Measurements from ENCODE around the genes SLFN13, RASL10B, LYZL6, CCL3, TBC1D3I and ZNHIT3.

- PRO-cap: no peak
Measured at GRCh38 chr17:35132096-35132444, 10.0 kb downstream of the NLE1 start.

DNA sequence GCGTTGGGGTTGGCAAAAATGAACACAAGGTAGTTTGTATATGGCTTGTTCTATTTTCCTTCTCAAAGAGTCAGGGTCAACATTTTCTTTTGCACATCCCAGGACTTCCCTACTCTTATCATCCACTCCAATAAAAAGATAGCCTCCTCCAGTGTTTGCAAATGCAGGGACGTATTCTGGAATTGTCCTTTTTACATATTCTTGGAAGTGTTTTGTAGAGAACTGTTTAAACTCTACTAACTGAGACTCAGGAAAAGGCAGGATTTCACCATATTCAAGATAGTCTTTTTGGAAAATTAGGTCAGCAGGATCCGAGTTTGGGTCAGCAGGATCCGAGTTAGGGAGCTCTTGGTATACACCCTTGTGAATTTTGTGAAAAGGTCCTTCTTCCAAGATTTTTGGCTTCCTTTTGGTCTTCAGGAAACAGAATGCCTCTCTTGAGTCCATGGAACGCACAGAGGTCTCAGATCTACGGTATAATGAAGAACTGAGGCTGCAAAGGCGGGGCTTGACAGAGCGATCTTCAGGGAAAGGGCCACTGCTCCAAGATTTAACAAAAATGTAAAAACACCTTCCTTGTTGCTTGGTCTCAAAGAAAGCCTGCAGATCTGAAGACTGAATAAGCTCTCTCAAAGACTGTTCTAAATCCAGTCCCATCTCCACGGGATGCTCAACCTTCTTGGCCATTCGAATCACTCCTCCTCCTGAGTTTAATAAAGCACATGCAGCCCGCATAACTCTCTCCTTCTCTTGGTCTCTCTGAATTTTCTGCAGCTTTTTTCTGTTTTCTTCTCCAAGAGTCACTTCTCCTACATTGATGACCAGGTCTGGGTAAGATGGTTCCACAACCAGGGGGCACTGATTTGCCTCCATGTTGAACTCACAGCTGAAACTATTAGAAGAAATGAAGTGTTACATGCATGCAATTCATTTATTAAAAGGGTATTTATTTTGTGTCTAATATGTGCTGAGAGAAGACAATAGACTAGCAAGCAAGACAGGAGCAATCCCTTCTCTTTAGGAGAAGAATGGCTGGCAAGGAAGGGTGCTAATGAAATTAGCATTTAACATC is 10.2 kb downstream of the SLFN11 start:
- PRO-cap: no peak

GRCh38 chr17:35448115-35449086 is at the start of gene SLFN13:
SLFN13 (minus strand) TSS chr17:35448766.
- PRO-cap: no peak

DNA sequence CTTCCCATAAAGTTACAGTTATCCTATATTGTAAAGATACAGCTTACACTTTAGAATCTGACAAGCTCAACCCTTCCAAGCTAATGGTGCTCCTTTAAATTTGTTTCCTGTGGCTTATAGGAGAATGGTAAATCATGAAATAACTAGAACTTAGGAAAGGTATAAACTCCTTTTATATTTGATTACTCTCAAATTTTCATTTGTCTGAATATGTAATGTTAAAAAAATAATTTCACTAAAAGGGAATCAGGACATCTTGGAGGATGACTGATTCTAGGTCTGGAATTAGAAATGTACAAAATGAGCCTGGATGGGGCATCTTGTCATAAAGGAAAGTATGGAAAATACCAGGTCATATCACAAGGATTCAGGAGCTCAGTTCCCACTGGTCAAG is 16.2 kb downstream of the AP2B1 start:
- PRO-cap: no peak

GRCh38 chr17:35731355-35732115 is at the start of gene RASL10B:
RASL10B (plus strand) TSS chr17:35731639.
- PRO-cap: no peak

DNA sequence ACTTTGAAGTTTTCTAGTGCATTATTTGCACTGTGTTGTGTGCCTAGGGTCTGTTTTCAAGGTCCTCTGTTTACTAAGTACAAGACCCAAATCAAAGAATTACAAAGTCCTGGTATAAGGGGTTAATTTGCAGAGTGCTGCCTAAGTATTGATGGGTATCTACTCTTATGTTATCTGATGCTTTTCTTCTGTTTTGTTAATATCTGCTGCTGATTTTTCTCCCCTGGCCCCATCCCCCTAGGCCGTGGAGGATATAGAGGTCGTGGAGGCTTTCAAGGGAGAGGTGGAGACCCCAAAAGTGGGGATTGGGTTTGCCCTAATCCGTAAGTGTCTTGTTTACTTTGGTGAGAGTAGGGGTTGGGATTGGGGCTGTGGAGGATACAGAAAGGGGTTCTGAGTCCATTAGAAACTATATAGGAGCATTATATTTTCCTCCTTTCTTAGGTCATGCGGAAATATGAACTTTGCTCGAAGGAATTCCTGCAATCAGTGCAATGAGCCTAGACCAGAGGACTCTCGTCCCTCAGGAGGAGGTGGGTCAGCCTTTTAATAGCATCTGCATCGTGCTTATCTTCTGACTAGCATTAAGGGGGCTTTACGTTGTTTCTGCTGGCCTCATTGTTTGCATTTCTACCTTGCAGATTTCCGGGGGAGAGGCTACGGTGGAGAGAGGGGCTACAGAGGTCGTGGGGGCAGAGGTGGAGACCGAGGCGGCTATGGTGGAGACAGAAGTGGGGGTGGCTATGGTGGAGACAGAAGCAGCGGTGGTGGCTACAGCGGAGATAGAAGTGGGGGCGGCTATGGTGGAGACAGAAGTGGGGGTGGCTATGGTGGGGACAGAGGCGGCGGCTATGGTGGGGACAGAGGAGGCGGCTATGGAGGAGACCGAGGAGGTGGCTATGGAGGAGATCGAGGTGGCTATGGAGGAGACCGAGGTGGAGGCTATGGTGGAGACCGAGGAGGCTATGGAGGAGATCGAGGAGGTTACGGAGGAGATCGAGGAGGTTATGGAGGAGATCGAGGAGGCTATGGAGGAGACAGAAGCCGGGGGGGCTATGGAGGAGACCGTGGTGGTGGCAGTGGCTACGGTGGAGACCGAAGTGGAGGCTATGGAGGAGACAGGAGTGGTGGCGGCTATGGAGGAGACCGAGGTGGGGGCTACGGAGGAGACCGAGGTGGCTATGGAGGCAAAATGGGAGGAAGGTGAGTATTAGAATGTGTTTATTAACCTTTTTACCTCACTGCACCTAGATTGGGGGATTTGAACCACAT is 24.4 kb downstream of the HEATR9 start:
- PRO-cap: no peak

- PRO-cap: no peak
Measured at GRCh38 chr17:35875295-35876035, 4.7 kb downstream of the CCL5 start.

GRCh38 chr17:35895924-35896260 is 15.7 kb upstream of the CCL5 start:
- PRO-cap: no peak

DNA sequence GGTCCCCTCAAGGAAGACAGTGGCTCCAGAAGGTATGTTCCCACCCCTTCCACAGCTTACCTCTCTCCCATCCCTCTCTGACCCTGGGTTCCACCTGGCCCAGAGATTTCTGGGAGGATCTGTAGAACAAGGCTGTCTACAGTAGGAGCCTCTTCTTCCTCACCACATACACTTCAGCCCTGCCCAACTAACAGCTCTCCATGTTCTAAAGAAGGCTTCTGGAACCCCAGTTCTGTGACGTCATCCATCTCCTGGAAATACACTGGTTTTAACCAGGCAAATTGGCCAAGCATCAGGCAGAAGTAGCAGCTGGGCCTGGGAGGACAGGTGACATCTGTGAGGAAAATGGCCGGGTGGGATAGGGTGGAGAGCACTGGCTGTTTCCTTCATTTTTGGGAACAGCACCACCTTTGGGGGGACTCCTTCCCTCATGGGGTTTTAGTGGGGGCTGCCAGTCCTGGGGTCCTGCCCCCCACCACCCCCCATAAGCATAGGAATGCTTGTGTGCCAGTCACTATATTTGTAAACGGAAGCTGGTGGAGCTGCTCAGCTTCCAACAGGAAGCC is at the start of gene LYZL6:
TSS of gene LYZL6 (minus strand) at position 207 of the 566 bp plus-strand sequence.
- PRO-cap: no peak

DNA sequence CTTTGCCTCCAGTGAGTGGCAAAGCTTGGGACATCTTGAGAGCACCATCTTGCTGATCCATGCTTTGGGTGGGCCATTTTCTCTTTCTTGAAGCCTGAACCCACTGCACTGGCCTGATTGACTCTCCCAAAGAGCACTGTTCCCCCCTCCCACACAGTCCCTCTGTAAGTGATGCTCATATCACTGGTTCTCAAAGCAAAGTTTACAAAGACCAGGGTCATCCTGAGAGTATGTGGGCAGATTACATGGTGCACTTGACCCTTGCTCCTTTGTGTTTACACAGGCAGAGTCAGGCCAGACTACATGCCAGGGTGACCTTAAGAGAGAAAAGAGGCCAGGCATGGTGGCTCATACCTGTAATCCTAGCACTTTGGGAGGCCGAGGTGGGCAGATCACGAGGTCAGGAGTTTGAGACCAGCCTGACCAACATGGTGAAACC is 1.4 kb downstream of the CCL16 start:
- PRO-cap: no peak

DNA sequence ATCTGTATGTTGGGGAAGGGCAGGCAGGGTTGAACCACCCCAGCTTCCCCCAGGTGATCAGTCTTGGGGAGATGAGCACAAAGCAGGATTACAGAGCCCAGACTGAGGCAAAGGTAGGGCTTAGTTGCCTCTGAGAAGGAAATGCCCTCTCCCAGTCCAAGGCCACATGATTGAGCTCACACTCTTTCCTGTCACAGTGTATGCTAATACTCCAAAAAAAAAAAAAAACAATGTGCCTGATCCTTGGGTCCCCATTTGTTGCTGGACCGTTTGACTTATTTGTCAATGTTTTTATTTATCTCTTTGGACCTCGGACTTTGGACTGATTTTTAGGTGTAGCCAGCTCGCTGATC is 505 bp upstream of the CCL16 start:
- PRO-cap: no peak

DNA sequence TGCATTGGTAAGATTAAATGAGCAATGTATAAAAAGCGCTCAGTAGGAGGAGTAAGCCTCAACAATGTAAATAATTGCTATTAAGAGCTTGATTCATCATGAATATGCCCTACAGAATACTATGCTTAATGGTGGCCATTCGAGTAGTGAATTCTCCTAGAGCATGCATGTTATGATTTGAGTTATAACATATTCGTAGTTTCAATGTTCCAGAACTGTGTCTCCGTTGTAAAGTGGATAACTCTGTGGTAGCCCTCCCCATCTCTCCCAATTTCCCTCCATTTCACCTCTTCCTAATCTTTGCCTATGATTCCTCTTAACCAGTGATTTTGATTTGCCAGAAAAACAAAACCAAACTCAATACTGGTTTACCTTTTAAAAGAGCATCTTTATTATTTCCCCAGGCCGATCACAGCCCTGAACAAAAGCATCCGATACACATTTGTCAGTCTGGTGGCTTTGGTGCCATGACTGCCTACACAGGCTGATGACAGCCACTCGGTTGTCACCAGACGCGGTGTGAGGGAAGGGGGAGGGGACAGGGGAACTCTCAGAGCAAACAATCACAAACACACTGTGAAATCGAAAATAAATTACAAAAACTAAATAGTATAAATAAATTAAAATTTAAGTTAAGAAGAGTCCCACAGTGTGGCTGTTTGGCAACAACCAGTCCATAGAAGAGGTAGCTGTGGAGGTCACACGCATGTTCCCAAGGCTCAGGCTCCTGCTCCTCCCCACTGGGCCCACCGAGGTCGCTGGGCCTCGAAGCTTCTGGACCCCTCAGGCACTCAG is 1.9 kb downstream of the CCL3 start:
- PRO-cap: no peak

- PRO-cap: unidirectional peak, minus-strand start at chr17:36090143
Measured at GRCh38 chr17:36089515-36090779, at the start of gene CCL3. CCL3 (minus strand) TSS chr17:36090143.

DNA sequence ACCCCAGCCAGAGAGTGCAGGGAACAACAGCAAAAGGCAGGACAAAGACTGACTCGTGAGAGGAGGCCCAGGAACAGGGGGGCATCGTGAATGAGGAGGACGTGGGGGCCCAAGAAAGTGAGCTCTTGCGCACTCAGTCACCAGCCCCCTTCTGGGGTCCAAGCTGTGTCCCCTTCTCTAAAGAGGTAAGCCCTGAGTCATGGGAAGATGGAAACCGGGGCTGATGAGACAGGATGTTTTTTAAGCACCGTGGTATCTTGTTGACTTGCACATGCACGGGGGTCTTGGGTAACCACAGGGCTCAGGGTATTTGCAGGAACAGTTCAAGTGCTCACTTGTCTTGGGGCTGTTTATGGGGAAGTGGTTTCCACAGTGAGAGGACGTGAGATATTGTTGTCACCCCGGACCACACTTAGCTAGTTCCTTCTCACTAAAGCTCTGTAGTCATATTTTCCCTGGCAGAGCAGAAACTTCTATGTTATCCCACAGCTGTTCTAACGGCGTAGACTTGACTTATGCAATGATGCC is 7.7 kb downstream of the CCL3L3 start:
- PRO-cap: no peak

DNA sequence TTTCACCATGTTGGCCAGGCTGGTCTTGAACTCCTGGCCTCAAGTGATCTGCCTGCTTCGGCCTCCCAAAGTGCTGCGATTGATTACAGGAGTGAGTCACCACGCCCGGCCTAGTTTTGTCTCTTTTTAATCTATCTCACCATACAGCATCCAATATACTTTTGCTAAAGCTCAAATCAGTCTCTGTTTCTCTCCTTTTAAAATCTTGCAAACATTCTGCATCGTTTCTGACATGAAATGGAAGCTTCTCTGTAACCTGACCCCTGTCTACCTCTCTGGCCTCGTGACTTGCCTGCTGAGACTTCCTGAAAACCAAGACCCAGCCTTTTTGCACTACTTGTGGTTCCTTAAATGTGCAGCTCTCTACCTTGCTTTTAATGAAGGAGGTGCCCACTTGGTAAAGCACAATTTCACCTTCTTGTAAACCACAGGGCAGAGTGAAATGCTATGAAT is 5.9 kb upstream of the CCL3L3 start:
- PRO-cap: no peak

- PRO-cap: no peak
Measured at GRCh38 chr17:36264495-36264784, at the start of gene TBC1D3I. TBC1D3I (minus strand) TSS chr17:36264570.

- PRO-cap: bidirectional peak, plus-strand start at chr17:36486681, minus-strand start at chr17:36486478
Measured at GRCh38 chr17:36485607-36486849, at the start of gene ZNHIT3. ZNHIT3 (plus strand) TSS chr17:36486681.

GRCh38 chr17:36546411-36546854 is 1.7 kb downstream of the GGNBP2 start:
- PRO-cap: no peak

DNA sequence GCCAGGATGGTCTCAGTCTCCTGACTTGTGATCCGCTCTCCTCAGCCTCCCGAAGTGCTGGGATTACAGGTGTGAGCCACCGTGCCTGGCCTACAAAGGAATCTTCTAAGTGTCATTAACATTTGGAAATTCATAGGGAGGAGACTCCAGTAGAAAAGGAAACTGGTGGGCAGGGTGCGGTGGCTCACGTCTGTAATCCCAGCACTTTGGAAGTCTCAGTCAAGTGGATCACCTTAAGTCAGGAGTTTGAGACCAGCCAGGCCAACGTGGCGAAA is 22.8 kb upstream of the DHRS11 start:
- PRO-cap: no peak

DNA sequence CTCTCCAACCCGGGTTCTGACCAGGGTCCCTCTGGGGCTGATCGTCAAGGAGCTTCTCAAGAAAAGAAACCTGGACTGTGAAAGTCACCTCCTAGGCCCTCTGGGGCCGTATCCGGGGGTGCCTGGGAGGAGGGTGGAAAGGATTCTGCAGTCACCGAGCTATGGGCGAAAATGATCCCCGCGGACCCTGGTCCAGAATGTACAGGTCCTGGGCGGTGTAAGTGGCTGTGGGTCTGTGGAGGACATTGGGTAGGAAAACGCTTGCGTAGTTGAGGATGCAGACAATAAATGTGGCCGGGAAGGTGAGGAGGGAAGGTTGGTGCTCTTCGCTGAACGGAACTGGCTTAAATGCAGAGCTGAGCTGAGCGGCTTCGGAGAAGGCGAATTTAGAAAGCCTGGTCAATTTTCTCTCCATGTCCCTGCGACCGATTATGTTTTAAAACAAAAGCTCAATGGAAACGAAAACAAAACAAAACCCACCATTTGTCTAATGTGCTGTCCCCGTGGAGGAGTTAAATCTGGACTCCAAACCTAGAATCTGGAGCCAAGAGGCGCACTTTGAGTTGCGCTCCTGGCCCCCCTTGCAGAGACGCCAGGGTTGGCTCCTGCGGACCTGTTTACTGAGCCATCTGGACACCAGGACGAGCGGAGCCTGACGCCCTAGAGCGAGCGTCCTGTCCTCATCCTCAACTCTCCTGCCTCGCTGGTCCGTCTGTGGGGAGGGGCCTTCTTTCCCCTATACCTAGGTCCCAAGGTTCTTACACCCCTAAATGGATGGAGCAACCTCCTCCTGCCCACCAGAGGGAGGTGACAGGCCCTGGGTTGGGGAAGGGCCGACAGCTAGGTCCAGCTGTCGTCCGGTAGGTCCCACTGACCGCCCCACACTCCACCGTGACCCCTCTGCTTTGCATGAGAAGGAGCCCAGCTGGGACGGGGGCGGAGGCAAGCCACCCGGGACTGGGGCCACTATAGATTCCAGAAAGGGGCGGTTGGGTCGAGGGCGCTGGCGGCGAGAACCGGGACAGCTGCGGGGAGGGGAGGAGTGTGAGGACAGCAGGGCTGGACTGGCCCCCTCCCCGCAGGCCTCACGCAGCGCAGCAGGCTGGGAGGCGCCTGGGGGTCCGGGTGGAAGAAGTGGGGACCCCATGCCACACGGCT is 3.3 kb upstream of the LHX1 start:
- PRO-cap: no peak